Measurements from ENCODE around the genes NCL, PTMA and COPS7B.

DNA sequence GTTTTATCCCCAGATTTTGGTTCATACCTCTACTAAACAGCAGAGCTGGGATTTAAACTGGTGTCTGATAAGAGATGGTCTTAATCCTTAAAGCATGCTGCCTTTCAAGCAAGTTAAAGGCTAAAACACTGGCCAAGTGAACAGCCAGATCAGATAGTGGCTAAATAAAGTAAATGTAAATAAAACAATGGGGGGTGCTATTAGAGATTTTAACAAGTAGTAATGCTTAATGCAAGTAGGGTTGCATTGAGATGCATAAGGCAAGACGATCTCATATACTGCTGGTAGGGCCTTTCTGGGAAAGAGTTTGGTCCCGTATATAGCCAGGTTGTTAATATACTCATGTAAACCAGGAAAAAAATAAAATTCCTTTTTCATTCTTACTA is 18.4 kb downstream of the CAB39 start:
- PRO-cap: no peak

DNA sequence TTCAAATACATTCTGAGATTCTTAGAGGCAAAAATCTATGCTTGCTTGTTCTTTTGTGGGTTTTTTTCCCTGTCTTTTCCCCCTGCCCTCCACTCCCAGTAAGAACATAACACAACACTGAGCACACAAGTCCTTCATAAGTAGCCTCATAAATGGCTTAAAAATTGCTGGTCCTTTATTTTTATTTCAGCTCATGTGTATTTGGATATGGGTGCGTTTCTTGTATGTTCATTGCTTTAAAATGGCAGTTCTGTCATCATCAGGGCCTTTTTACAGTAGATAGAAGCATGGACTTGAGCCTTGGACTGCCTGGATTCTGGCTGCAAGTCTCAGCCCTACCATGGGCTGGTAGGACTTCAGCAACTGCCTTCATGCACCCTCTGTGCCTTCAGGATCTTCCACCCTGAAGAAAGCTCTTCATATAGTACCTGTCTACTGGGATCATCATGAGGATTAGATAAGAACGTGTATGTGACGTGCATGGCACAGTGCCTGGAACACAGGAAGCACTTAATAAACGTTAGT is 53.4 kb upstream of the ITM2C start:
- PRO-cap: no peak

- PRO-cap: no peak
Observed at GRCh38 chr2:230843073-230843573, 21.6 kb upstream of the ITM2C start.

- PRO-cap: no peak
Observed at GRCh38 chr2:230872873-230873338, 8.2 kb downstream of the ITM2C start.

DNA sequence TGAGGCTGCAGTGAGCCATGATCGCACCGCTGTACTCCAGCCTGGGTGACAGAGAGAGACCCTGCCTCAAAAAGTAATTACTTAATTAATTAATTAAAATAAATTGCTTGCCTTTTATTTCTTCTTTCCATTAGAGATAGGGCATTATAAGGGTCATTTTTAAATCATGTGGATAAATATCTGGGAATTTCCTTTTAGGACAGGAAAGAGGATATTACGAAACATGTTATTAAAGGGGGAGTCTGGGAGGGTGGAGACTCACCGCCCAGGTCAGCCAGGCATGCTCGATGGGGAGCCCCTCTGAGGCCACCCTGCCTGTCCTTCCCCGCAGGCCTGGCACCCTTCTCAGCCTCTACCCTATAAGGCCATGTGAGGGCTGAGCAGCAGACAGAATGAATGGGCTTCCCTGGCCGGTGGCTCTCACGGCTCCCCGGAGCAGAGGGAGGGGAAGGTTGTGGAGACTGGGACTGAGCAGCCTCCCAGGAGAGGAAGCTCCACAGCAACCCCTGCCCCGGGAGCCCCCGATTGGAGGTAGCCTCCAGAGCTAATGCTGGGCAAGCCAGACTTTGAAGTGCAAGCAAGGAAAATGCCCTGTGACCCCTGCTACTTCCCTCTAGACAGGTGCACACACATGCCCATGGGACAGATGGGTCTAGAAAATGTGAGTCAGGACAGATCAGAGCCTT is 13.4 kb upstream of the ARMC9 start:
- PRO-cap: no peak

GRCh38 chr2:231244758-231245550 is 46.5 kb downstream of the ARMC9 start:
- PRO-cap: no peak

DNA sequence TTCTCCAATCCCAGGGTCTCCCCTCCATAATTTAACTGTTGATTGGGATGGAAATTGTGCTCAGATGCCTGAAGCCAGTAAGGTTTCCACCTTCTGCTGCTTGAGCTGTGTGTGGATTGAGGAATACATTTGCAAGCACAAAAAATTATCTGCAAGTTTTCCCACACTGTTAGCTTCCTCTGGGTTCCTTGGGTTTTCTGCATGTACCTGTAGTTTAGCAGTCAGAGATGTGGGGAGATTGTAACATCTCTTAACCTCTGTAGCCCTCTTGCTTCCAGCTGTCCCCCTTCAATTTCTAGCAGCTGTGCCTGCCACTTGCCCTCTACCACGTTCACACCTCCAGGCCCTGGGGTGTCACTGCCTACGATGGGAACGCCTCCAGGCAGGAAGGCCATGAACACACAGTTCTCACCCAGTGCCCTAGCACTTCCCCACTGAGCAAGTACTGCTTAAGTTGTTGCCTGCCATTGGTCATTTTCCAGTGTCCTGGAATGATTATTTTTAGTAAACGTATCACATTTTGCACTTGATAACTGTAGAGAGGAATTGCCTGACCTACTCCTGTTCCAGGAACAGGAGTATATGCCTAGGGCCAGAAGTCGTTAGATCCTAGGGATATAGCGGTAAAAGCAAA is 77.2 kb upstream of the B3GNT7 start:
- PRO-cap: no peak

DNA sequence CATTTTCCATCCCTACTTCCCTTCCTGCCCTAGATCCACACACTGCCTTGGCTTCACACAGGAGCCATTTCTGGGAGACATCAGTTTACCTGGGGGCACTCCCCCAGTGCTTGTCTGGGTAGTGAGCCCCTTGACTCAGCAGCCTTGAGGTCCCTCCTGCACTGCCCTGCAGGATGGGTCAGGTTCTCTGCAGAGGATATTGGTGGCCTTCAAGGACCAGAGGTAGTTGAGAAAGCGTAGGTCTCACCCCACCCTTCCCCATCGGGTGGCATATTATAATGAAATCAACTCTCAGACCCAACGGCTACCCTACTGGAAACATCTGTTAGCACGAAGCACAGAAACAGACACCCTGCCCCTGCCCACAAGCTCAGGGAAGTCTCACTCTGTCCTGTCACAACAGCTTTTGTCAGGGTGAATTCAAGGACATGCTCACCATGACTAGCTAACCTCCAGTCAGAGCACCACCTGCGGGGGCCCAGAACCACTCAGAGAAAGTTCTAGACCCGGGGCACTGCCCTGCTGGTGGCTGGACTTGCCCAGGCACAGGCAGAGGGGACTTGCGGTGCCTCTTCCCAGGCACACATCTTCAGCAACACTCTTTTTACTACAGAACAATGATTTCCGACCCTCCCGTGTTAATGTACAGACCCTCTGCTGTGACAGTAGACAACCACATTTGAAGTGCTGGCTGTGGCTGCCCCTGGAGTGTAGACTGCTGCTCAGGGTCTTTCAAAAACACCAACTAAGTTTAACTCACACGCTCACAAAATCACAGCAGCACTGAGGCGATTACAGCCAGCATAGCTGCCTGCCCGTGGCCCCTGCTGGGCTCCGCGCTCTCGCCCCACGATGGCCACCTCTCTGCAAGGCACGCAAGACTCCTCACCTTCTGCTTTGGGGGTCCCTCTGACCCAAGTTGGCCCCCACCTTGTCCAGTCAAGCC is 3.4 kb upstream of the B3GNT7 start:
- PRO-cap: no peak

GRCh38 chr2:231396118-231396333 is 516 bp downstream of the B3GNT7 start:
- PRO-cap: no peak

DNA sequence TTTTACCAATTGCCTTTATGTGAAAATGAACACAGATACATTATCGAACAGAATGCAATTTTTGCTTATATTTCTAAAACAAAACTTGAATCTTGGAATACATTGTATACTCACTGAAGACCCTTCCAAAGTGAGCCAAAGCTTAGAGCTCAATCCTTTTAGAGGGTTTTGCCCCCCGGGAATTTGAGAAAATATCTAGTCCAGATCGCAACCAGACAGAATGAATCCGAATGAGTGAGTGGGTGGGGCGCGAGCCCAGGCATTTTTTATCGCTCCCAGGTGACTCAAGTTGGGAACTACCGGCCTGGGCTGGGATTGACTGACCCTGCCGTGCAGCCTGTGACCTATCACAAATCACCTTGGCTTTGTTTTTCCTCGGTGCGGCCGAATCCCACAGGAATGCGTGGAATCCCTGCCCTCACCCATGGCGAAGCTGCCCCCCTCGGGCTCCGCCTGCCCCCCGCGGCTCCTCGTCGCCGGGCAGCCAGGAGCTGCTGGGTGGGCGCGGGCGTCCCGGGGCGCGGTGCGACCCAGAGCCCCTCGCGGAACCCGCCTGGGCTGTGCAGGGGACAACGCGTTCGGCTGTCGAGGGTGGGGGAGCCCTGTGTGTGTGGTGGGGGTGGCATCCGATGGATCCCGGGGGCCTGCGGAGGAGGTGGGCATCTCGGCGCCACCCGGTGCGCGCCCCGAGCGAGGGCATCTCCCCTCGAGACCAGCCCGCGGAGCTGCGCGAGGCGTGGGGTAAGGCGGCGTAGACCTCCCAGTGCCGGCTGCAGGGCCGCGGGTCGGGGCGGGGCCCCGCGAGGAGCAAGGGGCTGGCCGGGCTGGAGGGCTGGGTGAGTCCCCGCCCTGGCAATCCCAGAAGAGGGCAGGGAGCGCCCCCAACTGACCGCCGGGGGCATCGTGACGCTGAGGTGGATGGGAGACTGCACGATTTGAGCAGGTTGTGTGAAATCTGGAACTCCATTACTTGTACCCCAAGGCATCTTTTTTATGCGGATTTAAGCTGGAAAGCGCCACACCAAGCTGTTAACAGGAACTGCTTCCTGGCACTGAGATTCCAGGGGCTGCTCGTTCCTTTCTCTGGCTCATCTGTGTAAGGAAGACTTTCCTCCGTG is 16.5 kb downstream of the B3GNT7 start:
- PRO-cap: no peak

GRCh38 chr2:231452593-231453263 is 11.6 kb downstream of the NCL start:
- PRO-cap: no peak

- PRO-cap: unidirectional peak, plus-strand start at chr2:231463884; bidirectional peak, plus-strand start at chr2:231464233, minus-strand start at chr2:231464144; bidirectional peak, plus-strand start at chr2:231464763, minus-strand start at chr2:231464484
Observed at GRCh38 chr2:231463566-231464555, at the start of gene NCL. Gene NCL, minus strand, starts transcription at chr2:231464484.

DNA sequence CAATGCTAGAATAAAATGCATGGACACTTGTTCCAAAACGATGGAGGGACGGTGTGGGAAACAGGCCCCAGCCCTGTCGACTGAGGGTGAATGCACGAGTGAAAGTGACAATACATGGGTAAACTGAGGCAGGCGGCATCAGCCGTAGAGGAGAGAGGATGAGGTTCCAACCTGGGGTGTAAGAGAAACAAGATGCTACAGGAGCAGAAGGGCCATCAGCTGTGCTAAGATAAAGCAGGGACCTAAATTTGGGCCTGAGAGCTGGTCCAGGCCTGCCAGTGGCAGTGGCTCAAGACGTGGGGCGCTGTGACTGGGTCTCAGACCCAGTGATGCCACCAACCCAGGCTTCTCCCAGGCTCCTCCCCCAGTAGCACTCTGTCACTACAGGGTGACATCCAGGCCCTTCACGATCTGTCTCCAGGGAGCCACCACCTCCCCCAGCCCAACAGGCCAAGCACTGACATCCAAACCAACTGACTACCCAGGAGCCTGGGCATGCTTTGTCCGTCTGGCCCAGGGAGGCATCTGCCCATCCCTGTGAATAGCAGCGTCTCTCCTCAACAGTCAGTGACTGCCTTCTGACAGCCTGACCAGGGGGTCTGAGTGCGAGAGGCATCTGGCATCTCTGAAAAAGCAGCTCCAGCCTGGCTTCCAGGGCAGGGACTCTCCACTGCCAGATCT is 12.8 kb downstream of the TEX44 start:
- PRO-cap: bidirectional peak, plus-strand start at position 460 of the sequence, minus-strand start at position 377 of the sequence

GRCh38 chr2:231613888-231614643 is 21.4 kb downstream of the TEX44 start:
- PRO-cap: bidirectional peak, plus-strand start at chr2:231613978, minus-strand start at chr2:231613922; bidirectional peak, plus-strand start at chr2:231614386, minus-strand start at chr2:231614186; bidirectional peak, plus-strand start at chr2:231614617, minus-strand start at chr2:231614562

- PRO-cap: bidirectional peak, plus-strand start at chr2:231666547, minus-strand start at chr2:231666442; bidirectional peak, plus-strand start at chr2:231666654, minus-strand start at chr2:231666763; bidirectional peak, plus-strand start at chr2:231667104, minus-strand start at chr2:231667000
Observed at GRCh38 chr2:231665995-231667301, 41.9 kb upstream of the PTMA start.

DNA sequence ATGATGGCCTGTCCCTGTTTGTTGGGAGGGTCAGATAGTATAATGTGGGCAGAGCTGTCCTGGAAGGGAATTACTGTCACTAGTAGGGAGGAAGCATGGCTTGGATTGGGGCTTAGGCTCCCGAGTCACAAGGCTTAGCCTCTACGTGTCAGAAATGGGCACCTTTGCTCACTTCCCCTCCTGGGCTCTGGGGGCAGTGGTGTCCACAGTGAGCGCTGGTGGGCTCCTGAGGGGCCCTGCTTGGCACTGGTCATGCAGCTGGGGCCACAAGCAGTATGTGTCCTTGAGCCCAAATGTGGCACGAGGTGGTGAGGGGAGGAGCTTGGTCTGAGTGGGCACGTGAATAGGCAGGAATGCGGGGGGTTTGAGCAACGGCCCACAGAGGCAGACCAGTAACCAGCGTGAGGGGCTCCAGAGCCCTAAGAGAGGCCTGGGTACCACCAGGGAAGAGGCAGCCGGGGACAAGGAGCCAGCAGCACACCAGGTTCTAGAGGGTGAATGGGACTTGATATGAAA is 23.0 kb upstream of the PTMA start:
- PRO-cap: no peak

- PRO-cap: bidirectional peak, plus-strand start at chr2:231708530, minus-strand start at chr2:231707985
Observed at GRCh38 chr2:231707948-231708753, at the start of gene PTMA. Gene PTMA, plus strand, starts transcription at chr2:231708525.

DNA sequence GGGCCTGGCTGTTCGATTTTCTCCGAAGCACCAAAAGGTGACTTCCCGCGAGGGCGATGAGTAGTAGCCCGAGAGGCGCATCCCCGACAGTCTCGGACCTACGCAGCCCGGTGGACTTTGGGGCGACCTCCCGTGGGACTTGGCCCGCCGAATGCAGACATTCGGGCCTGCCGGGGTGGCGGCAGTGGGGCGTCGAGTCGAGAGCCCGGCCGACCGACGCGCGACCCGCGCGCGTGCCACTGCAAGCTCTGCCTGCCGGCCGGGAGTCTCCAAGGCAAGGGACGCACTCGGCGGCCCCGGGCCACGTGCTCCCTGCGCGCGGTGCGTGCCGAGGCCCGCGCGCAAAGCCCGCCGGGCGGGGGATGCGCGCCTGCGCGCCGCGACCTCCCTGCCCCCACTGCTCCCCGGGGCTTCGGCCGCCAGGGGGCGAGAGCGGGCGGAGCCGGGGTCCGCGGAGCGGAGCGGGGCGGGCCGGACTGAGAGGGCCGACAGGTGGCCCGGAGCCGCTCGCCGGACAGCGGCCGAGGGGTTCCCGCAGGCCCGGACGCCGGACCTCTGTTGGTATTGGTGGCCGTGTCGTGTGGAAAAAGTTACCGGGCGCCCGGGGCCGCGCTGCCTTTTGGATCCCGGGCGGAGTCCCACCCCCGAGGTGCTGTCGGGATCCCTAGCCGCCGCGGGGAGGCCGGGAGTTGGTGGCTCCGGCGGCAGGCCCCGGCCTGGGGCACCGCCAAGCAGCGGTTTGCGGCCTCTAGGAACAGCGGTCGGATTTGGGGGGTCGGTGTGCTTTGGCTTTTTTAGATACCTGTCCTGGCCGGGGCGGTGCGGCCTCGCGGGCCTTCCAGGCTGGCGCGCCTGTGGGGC is 1.9 kb downstream of the PTMA start:
- PRO-cap: bidirectional peak, plus-strand start at position 455 of the sequence, minus-strand start at position 250 of the sequence

GRCh38 chr2:231710889-231711128 is 2.5 kb downstream of the PTMA start:
- PRO-cap: bidirectional peak, plus-strand start at chr2:231711005, minus-strand start at chr2:231710926

DNA sequence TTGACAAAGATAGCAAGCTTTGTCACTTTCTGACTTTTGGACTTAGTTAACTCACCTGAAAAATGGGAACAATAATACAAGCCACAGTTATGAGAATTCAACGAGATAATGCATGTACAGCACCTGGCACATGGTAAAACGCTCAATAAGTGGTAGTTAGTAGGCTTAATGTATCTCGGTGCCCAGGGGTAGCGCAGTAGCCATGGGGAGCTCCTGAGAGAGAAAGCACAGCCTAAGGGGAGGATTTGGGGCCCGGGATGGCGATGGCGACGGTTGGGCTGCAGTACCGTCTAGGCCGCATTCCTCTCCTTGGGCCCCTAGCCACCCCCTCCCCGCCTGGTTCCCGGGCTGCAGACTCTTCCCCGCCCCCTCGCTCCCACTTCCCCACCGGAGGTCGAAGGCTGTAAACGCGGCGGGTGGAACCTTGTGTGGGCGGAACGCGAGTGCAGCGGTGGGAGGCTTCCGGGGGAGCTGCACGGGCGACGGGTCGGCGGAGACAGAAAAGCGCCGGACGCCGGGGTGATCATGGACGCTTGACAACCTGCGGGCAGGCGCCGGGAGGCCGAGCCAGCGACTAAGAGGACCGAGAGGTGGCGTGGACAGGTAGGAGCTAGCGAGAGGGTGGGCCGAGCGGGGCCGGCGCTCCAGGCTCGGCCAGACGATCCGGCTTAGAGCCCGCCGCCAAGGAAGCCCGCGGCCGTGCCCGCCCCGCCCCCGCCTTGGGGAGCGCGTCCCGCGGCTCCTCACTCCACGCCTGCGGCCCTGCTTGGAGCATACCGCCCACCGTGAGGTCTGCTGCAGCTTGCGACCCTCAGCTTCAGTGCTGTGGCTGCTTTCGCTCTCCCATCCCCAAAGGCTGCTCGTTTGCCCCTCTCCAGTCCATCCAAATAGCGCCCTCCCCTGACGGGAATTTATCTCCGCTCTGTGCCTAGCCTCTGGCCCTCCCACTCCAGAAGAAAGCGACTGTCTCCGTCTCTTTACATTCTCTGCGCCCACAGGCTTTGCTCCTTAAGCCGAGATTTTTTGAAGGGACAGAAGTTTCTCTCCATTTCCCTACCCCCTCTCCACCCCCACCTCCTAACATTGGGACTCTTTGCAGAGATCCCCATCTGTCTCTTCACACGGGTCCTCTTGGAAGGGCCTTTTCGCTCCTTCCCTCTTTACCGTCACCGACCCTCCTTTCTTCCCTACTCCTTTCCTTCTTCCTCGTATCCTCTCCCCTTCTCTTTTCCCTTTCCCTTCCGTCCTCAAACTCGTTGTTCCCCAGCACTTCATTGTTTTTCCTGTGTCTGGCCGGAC is at the start of gene COPS7B:
Gene COPS7B (plus strand): TSS at position 510 of the 1,299 bp plus-strand sequence.
- PRO-cap: bidirectional peak, plus-strand start at position 510 of the sequence, minus-strand start at position 382 of the sequence